Tibial nerve (tissue), 3 donors: Measurements from ENCODE around the genes FERD3L, POLR1F and SP8.

DNA sequence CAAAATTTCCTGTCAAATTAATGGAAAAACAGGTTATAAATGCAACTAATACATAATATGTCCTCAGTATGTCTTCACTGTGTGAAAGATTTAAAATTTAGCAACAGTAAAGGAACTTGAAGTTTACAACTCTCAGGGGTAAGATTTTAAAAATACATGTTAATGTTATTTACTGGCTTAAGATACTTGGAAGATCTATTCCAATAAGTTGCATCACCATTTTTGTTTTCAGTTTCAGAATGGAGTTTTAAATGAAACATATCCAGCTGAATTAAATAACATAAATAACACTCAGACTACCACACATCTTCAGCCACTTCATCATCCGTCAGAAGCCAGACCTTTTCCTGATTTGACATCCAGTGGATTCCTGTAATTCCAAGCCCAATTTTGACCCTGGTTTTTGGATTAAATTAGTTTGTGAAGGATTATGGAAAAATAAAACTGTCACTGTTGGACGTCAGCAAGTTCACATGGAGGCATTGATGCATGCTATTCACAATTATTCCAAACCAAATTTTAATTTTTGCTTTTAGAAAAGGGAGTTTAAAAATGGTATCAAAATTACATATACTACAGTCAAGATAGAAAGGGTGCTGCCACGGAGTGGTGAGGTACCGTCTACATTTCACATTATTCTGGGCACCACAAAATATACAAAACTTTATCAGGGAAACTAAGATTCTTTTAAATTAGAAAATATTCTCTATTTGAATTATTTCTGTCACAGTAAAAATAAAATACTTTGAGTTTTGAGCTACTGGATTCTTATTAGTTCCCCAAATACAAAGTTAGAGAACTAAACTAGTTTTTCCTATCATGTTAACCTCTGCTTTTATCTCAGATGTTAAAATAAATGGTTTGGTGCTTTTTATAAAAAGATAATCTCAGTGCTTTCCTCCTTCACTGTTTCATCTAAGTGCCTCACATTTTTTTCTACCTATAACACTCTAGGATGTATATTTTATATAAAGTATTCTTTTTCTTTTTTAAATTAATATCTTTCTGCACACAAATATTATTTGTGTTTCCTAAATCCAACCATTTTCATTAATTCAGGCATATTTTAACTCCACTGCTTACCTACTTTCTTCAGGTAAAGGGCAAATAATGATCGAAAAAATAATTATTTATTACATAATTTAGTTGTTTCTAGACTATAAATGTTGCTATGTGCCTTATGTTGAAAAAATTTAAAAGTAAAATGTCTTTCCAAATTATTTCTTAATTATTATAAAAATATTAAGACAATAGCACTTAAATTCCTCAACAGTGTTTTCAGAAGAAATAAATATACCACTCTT, 44.7 kb downstream of the AHR start:
- PRO-cap = no peak
- RAMPAGE, long total RNA, 3 experiments = no peak in any of the 3 experiments

- PRO-cap = no peak
- RAMPAGE, long total RNA, 3 experiments = no peak in any of the 3 experiments
These were observed 80.9 kb downstream of the AHR start for GRCh38 chr7:17379260-17379818.

- PRO-cap = no peak
- RAMPAGE, long total RNA, 3 experiments = no peak in any of the 3 experiments
These were observed 243.8 kb downstream of the SNX13 start for GRCh38 chr7:17696464-17696915.

DNA sequence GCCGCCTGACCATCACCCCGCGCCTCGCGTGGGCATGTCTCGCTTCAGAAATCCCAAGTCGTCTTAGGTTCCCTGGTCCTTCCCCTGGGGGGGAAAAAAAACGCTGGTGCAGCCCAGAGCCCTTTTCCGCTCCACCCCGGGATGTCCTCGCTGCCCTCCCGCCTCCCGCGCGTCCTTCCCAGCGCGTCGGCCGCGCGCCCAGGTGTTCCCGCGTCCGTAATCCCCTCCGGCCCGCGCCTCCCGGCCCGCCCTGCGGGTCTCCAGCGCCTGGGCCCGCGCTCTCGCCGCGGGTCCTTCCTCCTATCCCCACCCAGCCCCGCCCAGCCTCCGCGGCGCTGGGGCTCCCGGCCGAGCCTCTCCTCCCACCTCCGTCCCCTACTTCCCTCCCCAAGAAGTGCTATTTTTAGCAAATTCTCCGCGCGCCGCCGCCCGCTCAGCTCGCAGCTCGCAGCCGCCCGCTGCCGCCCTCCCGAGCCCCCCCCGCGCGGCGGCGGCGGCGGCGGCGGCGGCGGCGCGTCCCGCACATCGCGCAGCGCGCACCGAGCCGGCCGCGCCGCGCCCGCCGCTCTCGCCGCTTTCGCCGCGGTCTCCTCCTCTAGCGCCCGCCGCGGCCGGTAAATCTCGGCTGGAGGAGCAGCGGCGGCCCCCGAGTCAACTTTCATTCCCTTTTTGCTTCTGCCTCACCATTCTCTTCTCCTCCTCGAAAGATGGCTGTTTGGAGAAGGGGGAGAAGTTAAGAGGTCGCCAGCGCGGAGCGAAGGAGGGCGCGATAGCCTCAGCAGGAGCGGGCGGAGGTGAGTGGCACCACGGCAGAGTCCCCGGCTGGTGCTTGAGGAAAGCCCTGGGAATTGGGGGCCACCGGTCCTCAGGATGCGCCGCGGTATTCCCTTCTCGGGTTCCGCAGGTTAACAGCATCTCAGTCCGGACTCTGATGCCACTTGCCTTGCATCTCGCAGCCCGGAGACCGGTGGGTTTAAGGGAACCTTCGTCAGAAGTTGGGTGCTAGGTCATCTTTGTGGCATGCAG, 59.1 kb upstream of the PRPS1L1 start:
- PRO-cap = bidirectional peak, plus-strand start at position 523 of the sequence, minus-strand start at position 296 of the sequence
- RAMPAGE, long total RNA, 3 experiments = no peak in any of the 3 experiments

- PRO-cap = no peak
- RAMPAGE, long total RNA, 3 experiments = no peak in any of the 3 experiments
These were observed 588 bp downstream of the HDAC9 start for GRCh38 chr7:18496100-18496573.

GRCh38 chr7:18530454-18531063, 35.0 kb downstream of the HDAC9 start:
- PRO-cap = no peak
- RAMPAGE, long total RNA, 3 experiments = no peak in any of the 3 experiments

DNA sequence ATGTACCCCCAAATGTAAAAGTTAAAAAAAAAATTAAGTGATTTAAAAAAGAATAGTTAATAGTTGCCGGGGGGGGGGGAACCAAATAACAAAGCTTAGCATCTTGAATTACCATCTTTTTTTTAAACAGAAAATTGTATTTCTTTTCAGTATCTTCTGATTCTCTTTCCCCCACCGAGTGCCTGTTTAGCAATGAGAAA, 236.8 kb downstream of the TWIST1 start:
- PRO-cap = no peak
- RAMPAGE, long total RNA, 3 experiments = no peak in any of the 3 experiments

DNA sequence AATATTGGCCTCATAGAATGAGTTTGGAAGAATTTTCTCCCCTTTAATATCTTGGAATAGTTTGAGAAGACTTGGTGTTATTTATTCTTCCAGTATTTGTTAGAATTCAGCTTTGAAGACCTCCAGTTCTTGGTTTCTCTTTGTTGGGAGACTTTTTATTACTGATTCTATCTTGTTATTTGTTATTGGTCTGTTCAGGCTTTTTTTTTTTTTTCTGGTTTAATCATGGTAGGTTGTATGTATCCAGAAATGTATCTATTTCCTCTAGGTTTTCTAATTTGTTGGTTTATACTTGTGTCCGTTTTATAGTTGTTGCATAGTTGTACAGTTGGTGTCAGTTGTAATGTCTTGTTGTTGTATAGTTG, 206.5 kb downstream of the TWIST1 start:
- PRO-cap = no peak
- RAMPAGE, long total RNA, 3 experiments = no peak in any of the 3 experiments

DNA sequence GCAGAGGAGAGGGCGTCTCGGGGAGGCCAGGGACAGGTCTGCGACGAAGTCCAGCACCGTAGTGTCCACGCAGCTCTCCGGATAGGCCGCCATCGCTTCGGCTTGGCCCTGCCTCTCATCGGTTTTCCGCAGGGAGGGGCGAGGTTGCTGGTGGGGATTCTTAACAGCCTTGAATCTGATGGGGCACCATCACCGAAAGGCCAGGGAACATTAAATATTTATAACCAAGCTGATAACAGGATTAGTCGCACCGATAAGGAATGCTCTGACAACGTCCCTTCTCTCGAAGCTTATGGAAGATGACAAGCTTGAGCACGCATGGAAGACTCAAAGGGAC, at the start of gene FERD3L:
Gene FERD3L, minus strand, starts transcription at position 152 of the 337 bp plus-strand sequence.
- PRO-cap = no peak
- RAMPAGE, long total RNA, 3 experiments = no peak in any of the 3 experiments

GRCh38 chr7:19708242-19709442, at the start of gene POLR1F:
POLR1F (minus strand) TSS chr7:19709037.
- PRO-cap = bidirectional peak, plus-strand start at chr7:19709214, minus-strand start at chr7:19709026
- RAMPAGE, long total RNA, 3 experiments = start-site peak on the minus strand in 3 of 3 experiments, at chr7:19709023-19709042 at its widest, 168 to 674 reads per replicate

GRCh38 chr7:20107567-20108065, 109.6 kb downstream of the MACC1 start:
- PRO-cap = no peak
- RAMPAGE, long total RNA, 3 experiments = no peak in any of the 3 experiments

DNA sequence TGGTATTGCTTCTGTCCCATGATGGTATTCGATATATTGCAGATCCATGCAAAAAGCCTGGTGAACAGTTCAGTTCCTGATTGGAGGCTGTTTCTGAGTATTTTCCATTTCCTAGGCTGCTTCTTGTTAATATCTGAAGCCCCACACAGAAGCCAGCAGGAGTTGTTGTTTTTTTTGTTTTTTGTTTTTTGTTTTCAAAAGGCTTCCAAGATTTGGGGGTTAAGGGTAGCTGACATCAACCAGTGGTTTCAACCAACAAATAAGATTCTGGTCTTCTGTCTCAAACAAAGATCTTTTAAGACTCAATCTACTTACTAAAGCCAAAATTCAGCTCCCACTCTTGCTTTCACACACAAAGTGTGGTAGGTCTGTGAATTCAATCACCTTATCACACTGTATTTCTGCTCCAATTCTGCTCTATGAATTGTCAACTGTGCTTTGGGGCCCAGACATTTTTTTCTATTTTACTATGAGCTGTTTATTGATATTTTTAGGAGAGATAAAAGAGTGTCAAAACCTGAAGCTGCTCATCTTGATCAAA, 37.6 kb downstream of the MACC1 start:
- PRO-cap = no peak
- RAMPAGE, long total RNA, 3 experiments = no peak in any of the 3 experiments

DNA sequence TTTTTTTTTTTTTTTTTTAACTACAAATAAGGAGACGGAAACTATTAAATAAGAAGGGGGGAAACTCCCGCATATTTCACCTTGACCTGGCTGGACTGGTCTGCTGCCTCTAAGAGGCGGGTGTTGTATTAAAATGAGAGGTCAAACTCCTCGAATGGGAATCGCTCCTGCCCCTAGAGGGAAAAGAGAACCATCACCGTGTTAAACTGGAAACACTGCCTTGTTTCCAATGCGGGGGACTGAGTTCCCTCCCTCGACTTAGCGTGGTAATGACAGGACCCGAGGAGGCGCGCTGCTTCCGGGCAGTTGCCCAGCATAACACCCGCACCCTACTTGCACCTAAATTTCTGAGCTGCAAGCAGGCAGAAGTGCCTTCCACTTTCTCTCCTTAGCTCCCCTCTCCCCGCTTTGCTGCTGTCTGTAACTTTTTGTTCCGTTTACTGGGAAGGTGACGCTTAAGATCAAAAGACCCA, 1.1 kb upstream of the ITGB8 start:
- PRO-cap = bidirectional peak, plus-strand start at position 305 of the sequence, minus-strand start at position 195 of the sequence; bidirectional peak, plus-strand start outside the sequence, minus-strand start at position 413 of the sequence
- RAMPAGE, long total RNA, 3 experiments = no peak in any of the 3 experiments

GRCh38 chr7:20442273-20442533, 111.5 kb downstream of the ITGB8 start:
- PRO-cap = no peak
- RAMPAGE, long total RNA, 3 experiments = no peak in any of the 3 experiments

GRCh38 chr7:20783505-20784332, 3.0 kb downstream of the SP8 start:
- PRO-cap = no peak
- RAMPAGE, long total RNA, 3 experiments = no peak in any of the 3 experiments

- PRO-cap = no peak
- RAMPAGE, long total RNA, 3 experiments = no peak in any of the 3 experiments
These were observed at the start of gene SP8 for GRCh38 chr7:20786435-20787353. SP8 (minus strand) TSS chr7:20786886.

DNA sequence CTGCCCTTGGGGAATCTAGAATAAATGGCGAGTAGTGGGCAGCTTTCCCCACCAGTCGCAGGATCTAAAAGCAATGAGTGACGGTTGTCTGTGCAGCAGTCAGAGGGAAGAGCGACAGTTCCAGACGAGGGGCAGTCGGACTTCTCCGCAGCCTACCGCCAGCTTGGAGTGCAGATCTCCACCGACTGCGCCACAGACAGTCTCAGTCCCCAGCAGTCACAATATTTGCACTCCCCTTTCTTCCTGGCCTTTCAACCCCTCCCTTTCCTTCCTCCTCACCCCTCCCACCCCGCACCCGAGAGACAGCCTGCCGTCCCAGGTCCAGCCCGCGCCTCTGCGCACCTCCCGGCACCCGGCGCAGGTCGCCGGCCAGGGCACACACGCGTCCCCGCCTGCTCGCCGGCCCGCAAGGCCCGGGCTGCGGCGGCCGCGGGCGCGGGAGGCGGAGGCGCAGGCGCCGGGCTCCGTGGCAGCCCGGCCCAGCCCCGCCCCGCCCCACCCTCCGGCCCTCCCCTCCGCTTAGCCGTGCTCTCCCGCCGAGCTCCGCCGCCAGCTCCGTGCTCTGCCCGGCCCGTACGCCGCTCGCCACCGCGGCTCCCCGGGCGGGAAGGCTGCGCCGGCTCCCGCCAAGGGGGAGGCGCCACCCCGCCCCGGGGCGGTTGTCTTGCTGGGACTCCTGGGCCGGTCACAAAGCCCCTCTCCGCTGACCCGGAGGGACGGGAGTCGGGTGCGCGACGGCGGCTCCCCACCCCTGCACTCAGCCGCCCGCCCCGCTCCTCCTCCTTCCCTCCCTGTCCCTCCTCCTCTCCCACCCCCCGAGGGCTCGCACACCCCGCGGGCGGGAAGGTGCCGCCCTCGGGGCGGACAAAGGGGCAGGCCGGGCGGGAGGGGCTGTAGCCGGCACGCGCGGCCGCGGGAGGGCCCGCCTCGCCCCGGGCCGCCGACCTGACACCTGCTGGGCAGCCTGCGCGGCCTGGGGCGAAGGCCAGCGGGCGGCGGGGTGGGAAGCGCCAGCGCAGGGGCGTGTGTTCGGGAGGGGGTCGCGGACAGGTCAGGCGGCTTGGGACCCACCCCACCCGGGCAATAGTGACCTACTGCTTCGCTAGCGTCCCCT, 11.3 kb upstream of the SP8 start:
- PRO-cap = no peak
- RAMPAGE, long total RNA, 3 experiments = no peak in any of the 3 experiments

GRCh38 chr7:22445046-22445972, 54.7 kb downstream of the STEAP1B start:
- PRO-cap = no peak
- RAMPAGE, long total RNA, 3 experiments = no peak in any of the 3 experiments

DNA sequence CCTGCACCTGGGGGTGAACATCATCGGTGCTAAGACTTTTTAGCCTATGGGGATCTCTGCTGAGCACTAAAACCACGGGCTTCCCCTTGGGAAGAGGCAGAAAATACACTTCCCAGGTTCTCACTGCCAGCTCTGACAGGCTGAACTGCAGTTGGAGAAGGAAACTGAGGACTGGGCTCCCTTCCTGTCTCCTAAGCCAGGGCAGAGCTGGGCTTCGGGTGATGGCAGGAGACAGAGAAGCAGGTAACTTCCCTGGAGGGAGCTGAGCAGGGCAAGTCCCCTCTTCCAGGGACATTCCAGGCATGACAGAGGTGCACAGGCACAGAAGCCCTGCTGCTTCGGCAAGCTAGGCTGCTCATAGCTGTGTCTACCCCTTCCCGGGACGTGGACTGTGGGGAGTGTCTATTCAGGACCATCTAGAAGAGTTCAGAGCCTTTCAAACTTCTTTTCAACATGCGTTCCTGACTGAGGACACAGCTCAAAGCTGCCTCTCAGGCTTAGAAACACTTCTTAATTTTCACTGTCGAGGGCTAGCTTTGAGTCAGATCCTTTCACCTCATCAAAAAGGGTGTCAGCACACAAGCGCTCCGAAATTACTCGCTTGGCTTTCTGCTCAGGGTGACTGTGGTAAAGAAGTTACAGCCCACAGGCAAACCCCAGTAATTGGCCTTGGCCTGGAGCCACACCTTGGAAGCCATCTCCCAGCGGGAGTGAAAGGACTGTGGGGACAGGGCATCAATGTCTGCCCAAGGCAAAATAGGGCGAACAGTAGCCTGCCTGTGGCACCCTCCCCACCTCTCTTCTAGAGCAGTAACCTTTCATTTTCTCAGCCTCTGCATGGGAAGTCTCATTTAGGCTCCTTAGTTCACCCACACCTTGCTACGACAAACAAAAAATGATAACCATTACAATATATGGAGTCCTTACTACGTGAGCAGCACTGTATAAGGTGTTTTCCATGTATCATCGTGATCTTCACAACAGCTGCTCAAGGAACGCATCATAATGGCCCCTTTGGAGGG, 63.8 kb upstream of the STEAP1B start:
- PRO-cap = no peak
- RAMPAGE, long total RNA, 3 experiments = no peak in any of the 3 experiments

GRCh38 chr7:22589905-22590169, 89.8 kb upstream of the STEAP1B start:
- PRO-cap = no peak
- RAMPAGE, long total RNA, 3 experiments = no peak in any of the 3 experiments